ReNcell CX (cell line): ENCODE measurements around a stretch of chr6.

- PRO-cap, result no peak
Measured at GRCh38 chr6:14966797-14967557, 278.9 kb upstream of the JARID2 start.

- PRO-cap, result no peak
Measured at GRCh38 chr6:15107008-15107702, 138.7 kb upstream of the JARID2 start.

GRCh38 chr6:15256621-15257015 lies 10.7 kb downstream of the JARID2 start:
- PRO-cap, result no peak

GRCh38 chr6:15266146-15266666 lies 20.3 kb downstream of the JARID2 start:
- PRO-cap, result no peak

DNA sequence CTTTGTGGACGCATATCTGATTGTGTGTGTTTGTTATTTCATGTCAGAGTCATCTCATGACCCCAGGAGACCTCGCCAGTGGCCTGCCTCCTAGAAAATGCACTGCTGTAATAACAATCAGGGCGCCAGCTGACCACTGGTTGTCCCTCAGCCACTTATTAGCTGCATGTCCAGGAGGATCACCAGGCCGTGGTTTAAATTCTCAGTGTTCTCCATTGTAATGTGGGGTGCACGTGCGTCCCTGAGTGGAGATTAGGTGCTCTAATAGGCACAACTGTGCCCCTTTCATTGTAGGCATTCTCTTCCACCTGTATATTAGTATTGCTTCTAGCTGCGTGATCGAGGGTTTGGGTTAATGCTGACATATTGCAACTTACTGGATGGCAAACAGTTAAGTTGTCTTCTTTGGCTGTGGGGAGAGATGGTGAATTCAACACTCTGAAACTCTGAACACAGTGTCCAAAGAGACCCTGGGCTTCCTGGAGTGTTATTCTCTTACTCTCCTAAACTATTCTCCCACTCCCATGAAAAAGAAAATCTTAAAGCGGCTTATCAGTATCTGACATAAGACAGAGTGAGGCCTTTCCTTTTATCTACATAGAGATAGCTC lies 21.0 kb downstream of the JARID2 start:
- PRO-cap, result no peak

DNA sequence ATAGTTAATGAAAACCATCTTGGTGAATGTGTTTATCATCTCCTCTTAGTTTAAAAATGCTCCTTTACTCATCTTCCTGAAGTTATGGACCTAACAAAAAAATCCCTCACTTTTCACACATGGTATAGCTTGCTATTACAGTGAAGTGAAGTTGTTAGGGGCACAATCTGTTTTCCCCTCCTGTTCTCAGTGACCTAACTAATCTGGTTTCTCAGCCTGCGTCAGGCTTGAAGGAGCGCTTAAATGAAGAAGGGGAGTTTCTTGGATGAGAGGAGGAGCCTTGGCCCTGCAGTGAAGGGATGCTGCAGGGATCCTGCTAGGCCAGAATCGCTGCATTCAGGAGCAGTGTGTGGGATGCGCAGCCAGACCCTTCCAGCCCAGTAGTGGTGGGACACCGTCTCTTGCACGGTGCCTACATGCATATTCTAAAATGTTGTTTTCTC lies 45.4 kb downstream of the JARID2 start:
- PRO-cap, result no peak

- PRO-cap, result no peak
Measured at GRCh38 chr6:15299481-15300297, 53.8 kb downstream of the JARID2 start.

GRCh38 chr6:15328340-15329454 lies 82.8 kb downstream of the JARID2 start:
- PRO-cap, result no peak

GRCh38 chr6:15368527-15368906 lies 122.6 kb downstream of the JARID2 start:
- PRO-cap, result no peak

- PRO-cap, result no peak
Measured at GRCh38 chr6:15373700-15374299, 127.9 kb downstream of the JARID2 start.

DNA sequence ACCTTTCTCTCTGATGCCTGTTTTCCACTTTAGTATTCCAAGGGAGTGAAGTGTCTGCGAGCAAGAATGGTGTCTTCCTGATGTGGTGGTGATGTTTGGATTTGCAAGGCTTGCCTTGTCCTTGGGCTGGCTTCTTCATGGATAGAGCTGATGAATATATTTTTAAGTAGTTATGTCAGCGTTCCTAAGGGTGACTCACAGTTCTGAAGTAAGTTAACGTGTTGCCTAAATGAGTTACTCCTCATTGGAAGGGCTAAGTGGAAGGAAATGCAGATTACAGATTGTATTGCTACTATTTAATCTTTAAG lies 197.2 kb downstream of the JARID2 start:
- PRO-cap, result no peak

DNA sequence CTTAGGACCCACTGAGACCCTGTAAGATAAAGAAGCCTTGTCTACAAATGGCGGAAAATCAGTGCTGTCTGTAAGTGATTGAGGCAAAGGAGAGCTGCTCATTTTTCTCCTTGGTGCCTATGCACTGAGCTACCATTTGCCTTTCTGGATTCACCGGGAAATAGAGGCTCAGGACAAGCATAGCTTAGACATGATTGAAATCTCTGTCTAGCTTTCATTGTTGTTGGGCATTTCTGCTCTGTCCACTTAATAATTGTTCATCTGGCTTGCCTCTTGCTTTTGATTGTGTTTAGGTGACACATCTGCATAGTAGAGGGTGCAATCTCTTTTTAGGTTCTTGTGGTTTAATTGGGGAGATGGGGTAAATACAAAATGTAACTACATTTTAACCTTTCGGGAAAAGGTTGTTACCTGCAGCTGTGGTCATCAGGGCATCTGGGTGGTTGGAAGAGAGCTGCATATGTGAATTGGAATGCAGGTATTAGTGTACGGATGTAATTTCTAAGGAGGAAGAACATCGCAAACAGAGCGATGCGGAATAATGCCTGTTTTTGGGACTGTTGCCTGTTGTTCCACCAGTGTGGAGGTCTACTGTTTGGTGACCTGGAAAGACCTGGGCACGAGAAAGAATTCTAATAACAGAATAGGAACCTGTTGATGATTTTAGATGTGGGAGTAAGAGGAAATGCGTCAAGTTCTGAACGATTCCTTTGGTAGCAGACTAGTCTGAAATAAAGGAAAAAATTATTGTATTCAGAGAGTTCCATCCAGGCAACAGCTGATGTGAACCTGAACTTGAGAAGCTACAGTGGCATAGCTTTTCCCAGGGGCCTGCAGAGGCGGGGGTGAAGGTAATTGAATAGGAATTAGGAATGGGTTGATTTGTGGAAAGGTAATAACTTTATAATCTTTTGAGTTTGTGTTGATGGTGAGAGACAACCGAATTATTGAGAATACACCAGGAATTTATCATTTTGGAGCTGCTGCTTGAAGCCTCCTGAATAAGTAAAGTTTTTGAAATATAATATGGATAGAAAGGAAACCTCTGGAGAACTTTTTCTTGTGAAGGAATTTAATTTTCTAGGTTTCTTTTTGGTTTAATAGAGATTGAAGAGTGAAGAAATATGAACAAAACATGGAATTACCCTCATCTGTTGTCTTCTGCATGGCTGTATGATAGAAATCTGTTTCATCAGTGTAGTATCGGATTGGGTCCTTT lies 192.1 kb downstream of the DTNBP1 start:
- PRO-cap, result no peak

DNA sequence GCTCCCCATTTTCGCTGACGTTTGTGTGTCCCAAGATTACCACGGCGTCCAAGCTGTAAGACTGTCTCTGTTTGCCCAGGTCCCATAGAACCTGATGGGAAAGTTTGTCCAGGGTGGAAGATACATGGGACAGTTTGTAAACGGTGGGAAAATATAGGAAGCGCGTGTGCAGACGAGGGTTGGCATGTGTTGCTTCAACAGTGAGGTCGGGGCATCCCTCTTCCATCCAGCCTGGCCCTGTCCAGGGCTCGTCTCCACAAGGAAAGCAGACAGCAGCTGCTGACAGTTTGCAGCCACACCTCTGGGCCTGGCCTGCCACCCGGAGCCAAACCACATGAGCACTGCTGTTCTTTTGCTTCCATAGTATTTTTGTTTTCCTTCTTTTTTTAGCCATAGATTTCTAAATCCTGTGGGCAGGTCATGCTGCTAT lies 167.6 kb downstream of the DTNBP1 start:
- PRO-cap, result no peak

- PRO-cap, result no peak
Measured at GRCh38 chr6:15502890-15503530, 159.8 kb downstream of the DTNBP1 start.

DNA sequence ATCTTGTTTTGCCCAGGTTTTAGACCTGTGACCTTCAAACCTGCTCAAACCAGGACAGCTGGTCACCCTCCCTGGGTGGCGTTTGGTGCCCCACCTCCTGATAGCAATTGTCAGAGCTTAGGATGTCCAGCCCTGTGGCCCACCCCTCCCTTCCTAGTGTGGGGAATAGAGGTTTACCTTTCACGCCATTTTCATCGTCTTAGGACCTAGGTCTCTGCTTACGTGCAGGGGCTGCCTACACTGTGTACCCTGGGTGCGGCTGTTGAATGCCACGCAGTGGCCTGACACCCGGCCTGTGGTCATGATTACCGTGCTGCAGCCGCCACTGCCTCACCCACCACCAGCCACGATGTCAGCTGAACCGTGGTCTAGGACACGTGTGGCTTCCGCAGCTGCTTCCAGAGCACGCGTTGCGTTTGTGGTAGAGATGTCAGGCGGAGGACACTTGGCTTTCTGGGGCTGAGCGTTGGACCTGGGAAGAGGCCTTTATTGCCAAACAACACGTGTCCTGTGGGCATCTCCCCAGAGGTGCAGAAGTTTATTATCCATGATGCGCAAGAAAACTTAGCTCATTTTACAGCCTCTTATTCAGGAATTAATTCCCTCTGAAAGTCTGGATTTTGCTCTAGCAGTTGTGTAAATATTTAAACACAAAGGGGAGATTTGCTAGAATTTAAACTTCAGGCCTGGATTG lies 157.2 kb downstream of the DTNBP1 start:
- PRO-cap, result no peak

GRCh38 chr6:15511592-15512388 lies 151.0 kb downstream of the DTNBP1 start:
- PRO-cap, result no peak

DNA sequence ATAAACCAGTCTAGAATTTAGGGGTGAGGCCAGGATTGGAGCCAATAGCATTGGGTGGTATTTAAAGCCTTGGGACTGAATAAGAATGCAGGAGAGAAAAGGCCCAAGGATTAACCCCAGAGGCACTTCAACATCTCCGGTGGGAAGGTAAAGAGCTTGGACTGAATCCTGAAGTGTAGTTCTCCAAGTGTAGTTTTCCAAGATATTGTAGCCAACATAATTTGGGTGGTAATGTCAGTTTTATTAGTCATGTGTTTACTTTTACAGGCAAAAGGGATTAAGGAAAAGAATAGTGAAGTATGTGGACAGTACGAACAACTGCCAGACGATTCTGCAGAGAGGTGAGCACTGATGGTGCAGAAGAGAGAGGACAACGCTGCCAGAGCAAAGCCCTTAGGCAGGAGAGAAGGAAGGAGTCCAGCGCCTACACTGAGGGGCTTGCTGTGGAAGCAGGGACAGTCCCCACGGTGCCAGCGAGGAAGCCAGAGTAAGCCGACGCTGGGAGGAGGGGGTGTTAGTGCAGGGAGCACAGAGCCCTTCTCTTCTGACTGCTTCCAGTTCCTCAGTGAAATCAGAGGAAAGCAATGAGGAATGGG lies 85.0 kb downstream of the DTNBP1 start:
- PRO-cap, result no peak

- PRO-cap, result no peak
Measured at GRCh38 chr6:15691699-15691898, 28.8 kb upstream of the DTNBP1 start.

DNA sequence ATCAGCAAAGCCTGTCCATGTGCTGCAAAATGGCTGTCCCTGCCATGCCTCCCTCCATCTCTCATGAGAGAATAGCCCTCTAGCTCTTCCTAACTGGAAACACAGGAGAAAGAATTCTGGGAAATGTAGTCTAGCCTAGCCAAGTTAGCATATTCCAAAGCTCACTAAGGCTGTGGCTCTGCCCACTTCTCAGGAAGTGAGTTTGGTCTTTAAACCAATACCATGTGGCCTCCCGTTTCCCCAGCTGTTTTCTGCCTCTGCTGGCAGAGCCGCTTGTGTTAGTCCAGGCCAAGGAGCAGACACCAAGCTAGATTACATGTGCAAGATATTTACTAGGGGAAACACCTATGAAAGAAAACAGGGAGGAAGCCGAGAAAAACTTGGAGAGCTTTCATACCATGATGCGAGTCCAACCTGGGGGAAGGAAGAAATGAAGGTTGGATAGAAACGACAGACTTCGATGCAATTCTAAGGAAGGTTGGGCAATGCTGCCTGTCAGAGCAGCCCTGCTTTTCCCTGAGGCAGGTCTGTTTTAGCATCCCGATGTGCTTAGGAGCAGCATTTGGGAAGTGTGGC lies 91.7 kb upstream of the DTNBP1 start:
- PRO-cap, result no peak

GRCh38 chr6:16068648-16068921 lies 60.3 kb upstream of the MYLIP start:
- PRO-cap, result no peak